Peritoneum (tissue), 1 donor: ENCODE data around the gene PPP1CB.

DNA sequence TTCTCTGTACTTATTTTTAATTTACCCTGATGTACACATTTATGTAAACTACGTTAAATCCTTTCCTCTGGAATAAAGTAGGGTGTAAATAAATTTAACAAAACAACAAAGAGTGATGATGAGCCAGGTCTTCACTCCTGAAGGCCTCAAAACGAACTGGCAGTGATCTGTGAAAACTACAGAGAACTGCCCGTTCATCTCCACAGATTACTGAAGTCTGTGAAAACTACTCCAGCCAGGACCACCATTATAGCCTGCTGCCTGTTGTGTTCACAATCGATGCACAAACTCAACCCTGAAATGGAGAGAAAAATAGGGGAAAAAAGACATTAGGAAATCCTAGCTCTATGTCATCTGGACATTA, 1.6 kb upstream of the PPP1CB start:
- PRO-cap: no peak

DNA sequence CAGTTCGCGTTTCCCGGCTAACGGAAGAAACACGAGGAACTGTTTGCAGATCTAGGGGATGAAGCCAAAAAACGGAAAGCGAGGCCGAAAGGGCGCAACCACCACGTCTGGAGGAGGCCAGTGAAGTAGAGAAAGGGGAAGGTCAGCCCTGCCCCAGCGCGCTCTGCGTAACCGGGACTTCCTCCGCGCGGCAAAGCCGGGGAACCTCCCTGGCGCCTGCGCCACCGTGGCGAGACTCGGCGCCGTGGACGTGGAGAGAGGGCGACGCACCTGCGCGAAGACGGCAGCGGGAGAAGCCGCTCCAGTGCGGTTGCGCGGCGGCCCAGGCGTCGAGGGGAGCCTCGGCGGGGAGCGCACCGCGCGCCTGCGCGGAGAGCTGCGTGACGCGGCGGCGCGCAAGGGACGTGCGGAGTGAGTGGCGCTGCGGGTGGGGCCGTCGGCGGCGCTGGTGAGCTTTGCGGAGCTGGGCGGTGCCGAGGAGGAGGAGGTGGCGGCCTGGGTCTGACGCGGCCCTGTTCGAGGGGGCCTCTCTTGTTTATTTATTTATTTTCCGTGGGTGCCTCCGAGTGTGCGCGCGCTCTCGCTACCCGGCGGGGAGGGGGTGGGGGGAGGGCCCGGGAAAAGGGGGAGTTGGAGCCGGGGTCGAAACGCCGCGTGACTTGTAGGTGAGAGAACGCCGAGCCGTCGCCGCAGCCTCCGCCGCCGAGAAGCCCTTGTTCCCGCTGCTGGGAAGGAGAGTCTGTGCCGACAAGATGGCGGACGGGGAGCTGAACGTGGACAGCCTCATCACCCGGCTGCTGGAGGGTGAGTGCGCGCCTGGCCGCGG, at the start of gene PPP1CB:
PPP1CB (plus strand) TSS at position 458 of the 826 bp plus-strand sequence.
- PRO-cap: bidirectional peak, plus-strand start at position 482 of the sequence, minus-strand start at position 138 of the sequence; bidirectional peak, plus-strand start at position 750 of the sequence, minus-strand start at position 715 of the sequence

DNA sequence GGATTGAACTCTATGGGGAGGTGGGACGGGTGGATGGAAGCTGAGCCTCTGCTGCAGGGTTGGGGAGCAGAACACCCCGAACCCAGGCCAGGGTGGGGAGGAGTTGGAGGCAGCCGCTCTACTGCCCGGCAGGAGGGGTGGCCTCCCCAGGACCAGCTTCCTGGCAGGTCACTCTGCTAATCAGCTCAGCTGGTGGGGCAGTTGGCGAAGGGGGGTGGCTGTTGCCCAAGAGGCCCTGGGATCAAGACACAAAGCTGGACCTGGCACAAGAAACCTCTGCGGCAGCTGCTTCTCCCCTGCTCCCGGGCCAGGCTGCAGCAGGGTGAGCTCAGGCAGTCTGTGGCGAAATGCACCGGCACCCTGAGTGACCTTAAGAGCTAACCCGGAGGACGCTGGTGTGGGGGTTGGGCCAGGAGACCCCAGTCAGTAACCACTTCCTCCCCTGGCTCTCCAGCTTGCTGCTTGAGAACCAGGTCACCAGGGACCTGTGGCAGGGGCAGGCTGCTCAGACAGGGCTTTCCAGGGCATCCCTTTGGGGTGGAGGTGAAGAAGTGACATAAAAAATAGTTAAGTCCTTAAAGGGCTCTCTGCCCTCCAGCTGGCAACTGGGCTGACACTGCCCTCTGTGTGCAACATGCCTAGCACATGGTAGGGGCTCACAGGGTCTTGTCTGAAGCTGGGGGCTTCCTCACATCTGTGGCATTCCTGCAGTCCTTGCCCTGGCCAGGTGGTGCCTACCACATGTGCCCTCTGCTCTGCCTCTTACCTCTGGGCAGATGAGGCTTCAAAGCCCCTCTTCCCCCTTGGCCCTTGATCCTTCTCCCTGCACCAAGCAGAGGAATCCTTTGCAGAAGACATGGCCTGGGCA, 31.3 kb downstream of the TOGARAM2 start:
- PRO-cap: no peak

DNA sequence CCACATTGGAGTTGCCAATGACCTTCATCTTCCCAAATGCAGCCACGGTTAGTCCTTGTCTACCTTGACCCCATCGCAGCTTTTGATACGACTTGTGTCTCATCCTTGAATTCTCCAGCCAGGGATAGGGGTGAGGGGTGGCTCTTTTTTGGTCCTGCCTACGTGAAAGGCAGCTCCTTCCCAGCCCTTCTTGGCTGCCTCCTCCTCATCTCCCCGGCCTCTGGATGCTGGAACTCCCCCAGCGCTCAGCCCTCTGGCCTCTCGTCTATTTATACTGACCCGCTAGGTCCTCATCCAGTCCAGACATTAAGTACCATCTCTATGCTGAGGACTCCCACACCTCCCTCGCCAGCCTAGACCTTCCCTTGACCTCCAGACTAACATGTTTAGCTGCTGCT, 34.5 kb downstream of the TOGARAM2 start:
- PRO-cap: no peak

DNA sequence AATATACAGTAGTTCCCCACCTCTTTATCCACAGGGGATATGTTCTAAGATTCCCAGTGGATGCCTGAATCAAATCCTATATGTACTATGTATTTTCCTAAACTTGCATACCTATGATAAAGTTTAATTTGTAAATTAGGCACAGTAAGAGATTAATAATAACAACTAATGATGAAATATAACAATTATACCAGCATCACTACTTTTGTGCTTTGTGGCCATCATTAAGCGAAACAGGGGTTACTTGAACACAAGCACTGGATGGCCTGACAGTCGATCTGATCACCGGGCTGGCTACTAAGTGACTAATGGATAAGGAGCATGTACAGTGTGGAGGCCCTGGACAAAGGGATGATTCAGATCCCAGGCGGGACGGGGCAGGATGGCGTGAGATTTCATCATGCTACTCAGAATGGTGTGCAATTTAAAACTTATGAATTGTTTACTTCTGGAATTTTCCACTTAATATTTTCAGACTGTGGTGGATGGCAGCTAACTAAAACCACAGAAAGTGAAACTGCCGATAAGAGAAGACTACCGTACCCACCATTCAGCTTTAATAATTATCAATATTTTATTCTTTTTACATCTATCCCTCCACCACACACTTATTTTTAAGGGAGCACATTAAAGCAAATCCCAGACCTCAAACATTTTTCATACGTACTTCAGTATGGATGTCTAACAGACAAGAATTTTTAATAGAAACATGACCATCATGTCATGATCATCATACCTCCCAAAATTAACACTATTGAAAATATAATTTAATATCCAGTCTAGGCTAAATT, 7.0 kb upstream of the CLIP4 start:
- PRO-cap: no peak

DNA sequence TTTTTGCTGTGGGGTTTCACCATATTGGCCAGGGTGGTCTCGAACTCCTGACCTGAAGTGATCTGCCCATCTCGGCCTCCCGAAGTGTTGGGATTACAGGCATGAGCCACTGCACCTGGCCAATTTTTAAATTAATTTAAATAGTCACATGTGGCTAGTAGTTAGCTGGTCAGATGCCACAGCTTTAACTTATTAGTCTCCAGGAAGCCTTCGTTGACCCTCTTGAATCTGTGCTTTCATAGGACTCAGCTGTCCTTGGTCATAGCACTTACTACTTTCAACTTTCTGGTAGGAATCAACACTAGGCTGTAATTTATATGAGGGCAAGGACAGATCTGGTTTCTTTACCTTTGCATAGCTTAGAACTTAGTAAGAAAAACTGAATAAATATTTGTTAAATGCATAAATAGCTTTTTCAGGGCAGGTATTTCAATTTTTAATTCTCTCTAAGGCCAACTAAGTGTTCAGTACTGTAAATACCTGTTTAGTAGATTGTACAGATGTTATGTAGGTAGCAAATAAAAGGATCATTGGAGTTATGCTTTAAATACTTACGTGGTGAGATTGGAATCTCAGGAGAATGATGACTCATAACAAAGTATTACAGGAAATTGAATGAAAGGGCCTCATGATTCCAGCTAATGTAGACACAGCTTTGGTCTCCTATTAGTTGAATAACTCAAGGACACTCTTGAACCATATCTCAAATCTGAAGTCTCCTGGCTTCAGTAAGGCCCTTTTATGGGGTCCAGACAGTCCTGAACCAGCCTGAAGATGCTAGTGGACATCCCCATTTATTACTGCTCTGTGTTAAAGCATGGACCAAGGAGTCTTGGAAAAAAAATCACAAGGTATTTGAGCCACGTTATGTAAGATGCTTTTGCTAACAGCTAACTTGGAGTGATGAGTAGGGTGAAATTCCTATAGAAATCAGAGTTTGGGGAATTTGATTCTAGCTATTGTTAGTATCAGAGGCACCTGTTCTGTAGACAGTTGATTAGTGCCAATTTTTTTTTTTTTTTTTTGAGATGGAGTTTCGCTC, 2.6 kb downstream of the CLIP4 start:
- PRO-cap: no peak

- PRO-cap: no peak
Measured at GRCh38 chr2:29182008-29182551, 66.9 kb downstream of the CLIP4 start.

- PRO-cap: unidirectional peak, minus-strand start at chr2:30147866
Measured at GRCh38 chr2:30147106-30148167, 630 bp downstream of the YPEL5 start.

DNA sequence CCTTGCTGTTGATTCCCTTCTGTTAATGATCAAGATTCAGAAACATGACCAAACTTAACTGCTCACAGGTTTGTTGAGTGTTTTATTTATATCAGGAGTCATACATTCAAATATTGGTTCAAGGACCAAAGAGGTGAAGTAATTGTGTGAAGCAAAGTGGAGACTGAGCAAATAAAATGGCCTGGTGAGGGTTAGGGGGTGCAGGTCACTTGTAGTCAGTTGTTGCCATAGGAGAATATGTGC, 7.4 kb downstream of the YPEL5 start:
- PRO-cap: no peak

DNA sequence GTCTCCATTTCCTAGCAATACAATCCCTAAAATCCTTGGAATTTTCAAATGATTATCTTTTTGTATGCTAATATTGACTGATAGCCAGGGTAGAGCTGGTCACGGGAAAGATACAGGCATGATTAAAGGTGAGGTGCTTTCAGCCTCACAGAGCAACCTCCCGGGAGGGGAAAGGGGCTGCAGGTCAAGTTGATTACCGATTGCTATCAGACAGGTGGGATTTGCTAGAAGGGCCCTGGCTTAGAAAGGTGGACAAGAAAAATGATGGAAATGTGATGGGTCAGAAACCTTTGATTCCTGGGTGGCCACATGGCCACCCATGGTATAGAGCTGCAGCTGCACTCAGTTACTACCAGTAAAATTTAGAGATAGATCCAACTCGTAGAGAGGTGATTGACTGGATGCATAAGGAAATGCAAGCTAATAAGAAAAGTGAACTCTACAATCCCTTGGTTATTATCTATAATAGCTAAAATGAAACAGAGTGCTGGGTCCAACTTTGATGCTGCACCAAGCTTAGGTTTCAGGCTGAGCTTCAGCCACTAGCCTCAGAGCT, 15.3 kb downstream of the YPEL5 start:
- PRO-cap: no peak

DNA sequence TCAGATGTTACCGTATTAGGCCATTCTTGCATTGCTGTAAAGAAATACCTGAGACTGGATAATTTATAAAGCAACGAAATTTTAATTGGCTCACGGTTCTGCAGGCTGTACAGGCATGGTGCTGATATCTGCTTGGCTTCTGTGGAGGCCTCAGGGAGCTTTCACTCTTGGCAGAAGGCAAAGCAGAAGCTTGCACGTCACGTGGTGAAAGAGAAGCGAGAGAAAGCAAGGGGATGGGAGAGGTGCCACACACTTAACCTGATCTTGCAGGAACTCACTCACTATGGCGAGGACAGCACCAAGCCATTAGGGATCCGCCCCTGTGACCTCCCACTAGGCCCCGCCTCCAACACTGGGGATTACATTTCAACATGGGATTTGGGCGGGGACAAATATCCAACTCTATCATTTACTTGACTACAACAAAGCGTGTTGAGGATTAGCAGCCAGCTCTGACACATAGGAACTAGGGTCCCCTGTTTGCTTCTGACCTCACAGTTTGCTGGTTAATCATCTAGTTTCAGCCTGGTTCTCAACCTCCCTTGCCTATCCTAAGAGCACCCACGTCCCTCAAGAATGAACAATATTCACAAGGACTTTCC, 35.8 kb downstream of the LBH start:
- PRO-cap: no peak

DNA sequence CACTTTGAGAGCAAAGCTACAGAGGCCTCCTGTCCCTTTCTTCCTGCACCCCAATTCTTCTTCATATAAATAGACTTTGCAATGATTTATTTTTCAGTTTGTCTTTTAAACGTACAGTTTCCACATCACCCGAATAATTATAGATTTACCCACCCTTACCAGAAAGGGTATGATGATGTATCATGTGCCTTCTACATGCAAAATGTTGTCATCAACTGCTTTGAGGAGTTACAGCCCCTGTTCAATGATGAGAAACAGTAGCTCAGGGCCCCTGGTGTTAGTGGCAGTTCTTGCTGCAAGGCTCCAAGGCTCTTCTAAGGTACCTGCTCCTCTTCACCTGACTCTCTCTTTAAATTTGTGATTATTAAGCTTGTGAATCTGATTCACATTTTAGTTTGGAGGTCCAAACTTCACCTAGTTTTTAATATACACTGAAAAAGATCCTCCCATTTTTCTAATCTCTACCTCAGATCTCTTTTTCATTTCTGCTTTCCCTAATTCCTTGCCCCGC, 39.7 kb downstream of the LBH start:
- PRO-cap: no peak

DNA sequence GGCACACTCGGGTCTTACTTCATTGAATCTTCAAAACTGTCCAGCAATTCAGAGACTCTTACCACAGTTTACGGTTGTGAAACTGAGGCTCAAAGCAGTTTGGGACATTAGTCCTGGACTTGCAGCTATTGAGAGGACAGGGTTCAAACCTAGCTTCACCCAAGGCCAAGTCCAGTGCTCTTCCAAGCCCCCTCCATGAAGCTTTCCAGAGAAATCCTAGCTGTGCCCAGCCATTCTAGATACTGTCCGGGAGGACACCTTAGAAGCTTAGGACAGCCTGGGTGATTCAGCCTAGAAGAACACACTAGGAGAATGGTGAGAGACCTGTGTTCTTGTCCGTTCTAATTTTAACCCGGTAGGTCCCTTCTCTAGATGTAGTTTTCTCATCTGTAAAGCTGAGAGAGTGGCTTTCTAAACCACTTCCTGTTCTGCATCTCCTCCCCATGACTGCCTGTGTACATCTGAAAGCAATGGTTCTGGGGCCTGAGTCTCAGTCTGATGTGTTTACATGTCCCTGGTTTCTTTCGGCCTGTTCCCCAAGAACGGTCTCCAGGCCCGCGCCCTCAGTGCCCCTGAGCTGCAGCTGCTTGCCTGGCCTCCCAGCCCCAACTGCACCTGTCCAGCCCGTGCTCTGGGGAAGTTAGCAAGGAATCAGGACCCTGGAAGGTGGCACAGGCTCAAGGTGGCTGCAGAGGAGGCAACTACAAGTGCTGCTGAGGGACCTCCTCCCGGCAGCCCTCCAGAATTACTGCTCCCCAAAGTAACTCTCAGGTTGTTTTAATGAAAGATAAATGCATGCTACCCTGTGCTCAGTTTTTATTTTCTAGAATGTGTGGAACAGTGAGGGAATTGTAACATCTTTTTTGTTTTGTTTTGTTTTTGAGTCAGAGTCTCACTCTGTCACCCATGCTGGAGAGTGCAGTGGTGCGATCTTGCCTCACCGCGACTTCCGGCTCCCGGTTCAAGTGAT, 105.8 kb downstream of the LBH start:
- PRO-cap: no peak

- PRO-cap: no peak
Measured at GRCh38 chr2:30403928-30404255, 43.2 kb upstream of the LCLAT1 start.

- PRO-cap: no peak
Measured at GRCh38 chr2:30694461-30695227, 112.6 kb downstream of the CAPN13 start.

GRCh38 chr2:30777963-30778438, 29.2 kb downstream of the CAPN13 start:
- PRO-cap: no peak

DNA sequence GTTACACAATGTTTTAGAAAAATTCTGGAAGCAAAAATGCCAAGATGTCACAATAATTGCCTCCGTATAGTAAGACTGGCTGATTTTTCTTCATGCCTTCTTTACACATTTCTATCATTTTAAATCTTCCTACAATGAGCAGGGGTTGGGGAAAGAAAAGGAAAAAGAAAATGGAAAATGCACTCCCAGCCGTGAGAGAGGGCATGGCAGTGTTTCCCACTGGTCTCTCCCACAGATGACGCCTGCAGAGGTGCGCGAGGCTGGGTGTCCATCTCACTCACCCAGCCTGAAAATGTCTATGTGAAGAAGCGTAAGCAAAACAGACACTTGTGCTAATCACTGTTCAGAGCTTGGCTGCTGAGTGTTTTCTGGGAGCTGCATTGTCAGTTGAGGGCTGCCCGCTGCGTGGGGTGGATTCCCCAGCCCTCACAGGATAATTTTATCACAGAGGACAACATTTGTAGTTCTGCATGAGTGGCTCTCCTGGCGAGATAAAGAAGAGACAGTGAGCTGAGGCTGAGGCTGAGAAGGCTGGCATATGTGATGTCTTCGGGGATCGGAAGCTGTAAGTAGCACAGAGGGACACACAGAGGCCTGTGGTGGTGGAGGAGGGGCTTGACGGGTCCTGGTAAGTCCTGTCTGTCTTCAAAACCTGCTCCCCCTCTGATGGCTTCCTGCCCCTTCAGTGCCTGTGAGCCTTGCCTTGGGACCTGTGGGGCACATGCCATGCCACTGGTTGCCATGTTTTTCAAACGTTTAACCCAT, 16.2 kb upstream of the CAPN13 start:
- PRO-cap: no peak

DNA sequence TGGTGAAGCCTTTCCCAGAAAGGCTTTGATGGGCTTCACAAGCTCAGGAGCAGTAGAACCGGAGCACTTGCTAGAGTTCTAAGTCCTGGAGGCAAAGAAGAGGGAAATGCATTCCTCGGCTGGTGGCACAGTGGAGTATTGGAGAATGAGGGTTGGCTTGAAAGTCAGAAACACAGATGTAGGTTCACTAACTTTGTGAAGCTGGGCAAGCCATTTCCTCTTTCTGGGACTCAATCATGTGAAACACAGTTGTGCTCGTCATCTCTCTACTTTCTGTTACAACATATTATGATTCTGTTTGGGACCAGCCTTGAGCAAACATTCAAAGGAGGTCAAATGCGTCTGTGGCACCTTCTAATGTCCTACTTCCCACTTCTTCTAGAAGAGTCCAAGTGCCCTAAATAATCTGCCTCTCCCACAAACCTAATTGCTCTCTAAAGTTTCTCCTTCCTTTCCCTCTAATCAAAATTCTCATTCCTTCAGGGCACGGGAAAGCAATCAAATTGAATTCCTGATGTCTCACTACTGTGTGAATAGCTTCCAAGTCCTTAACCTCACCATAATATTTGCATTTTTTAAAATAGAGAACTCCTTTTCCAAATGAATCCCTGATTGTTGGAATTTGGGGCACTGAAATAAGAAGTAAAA, 2.4 kb upstream of the CAPN14 start:
- PRO-cap: no peak

DNA sequence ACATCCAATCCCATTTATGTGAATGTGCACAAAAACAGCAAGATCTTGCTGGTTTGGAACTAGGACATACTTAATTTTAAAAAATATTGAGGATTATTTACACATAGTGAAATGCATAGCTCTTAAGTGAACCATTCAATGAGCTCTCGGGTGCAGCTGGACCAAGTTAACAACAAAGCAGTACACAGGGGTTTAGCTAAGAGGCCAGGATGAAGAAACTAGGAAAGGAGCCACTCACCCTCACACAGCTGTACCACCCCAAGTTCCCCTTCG, 85.2 kb downstream of the EHD3 start:
- PRO-cap: no peak

DNA sequence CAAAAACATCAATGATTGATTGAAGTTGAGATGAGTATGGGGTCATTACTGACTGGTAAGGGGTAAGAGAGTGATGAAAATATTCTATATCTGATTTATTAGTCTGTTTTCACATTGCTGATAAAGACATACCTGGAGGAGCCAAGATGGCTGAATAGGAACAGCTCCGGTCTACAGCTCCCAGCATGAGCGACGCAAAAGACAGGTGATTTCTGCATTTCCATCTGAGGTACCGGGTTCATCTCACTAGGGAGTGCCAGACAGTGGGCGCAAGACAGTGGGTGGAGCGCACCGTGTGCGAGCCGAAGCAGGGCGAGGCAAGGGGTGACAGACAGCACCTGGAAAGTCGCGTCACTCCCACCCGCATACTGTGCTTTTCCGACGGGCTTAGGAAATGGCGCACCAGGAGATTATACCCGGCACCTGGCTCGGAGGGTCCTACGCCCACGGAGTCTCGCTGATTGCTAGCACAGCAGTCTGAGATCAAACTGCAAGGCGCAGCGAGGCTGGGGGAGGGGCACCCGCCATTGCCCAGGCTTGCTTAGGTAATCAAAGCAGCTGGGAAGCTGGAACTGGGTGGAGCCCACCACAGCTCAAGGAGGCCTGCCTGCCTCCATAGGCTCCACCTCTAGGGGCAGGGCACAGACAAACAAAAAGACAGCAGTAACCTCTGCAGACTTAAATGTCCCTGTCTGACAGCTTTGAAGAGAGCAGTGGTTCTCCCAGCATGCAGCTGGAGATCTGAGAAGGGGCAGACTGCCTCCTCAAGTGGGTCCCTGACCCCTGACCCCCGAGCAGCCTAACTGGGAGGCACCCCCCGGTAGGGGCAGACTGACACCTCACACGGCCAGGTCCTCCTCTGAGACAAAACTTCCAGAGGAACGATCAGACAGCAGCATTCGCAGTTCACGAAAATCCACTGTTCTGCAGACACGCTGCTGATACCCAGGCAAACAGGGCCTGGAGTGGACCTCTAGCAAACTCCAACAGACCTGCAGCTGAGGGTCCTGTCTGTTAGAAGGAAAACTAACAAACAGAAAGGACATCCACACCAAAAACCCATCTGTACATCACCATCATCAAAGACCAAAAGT, 82.0 kb upstream of the XDH start:
- PRO-cap: no peak